Peritoneum (tissue), 1 donor: ENCODE measurements around a stretch of chr3.

DNA sequence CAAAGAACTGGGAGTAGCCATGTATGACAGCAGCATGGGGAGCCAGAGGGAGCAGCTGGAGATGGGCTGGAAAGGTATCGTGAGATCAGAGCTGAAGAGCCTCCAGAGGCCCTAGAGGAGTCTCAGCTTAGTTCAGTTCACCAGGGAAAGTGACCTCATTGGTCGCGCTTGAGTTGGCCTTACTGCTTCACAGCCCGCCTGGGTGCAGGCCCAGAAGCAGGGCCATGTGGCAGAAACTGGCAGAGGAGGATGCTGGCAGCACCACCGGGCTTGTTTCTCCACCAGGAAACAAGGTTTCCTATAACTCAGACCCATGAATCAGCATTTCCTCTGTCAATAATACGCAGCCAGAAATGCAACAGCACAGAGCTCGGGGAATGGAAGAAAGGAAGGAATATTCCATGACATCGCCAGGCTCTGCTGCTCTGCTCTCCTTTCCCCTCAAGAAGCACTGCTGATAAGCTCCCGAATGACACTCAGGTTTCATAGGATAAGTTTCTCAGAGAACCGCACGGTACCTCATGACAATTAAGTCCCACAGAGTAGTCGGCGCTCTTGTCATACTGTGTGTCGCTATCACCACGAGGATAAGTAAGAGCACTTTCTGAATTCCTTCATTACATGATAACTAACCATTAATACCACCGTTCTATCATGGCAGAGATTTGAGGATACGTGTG lies 147.1 kb upstream of the LPP start:
- PRO-cap: no peak

- PRO-cap: no peak
These were observed 81.3 kb upstream of the LPP start for GRCh38 chr3:188072532-188073186.

DNA sequence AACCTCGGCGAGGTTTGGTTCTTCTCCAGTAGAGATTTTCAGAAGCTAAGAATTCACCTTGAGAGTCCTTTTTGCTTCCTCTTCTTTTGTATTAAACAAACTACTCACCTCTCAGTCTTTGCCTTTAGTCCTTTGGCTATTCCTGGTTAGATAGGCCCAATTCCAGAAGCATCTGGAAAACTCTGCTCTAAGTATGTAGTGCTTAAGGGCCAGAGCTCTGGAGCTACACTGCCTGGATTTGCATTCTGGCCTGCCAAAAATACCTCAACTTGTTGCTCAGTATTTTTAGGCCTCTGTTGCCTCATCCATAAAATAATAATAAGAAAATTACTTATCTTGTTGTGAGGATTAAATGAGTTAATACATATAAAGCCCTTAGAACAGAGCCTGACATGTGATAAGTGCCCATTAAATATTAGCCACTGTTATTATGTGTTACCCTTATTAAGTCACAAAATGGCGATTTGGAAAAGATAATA lies 18.1 kb downstream of the LPP start:
- PRO-cap: no peak

GRCh38 chr3:188178231-188179054 lies 24.5 kb downstream of the LPP start:
- PRO-cap: no peak

- PRO-cap: no peak
These were observed 58.4 kb downstream of the LPP start for GRCh38 chr3:188212052-188213005.

DNA sequence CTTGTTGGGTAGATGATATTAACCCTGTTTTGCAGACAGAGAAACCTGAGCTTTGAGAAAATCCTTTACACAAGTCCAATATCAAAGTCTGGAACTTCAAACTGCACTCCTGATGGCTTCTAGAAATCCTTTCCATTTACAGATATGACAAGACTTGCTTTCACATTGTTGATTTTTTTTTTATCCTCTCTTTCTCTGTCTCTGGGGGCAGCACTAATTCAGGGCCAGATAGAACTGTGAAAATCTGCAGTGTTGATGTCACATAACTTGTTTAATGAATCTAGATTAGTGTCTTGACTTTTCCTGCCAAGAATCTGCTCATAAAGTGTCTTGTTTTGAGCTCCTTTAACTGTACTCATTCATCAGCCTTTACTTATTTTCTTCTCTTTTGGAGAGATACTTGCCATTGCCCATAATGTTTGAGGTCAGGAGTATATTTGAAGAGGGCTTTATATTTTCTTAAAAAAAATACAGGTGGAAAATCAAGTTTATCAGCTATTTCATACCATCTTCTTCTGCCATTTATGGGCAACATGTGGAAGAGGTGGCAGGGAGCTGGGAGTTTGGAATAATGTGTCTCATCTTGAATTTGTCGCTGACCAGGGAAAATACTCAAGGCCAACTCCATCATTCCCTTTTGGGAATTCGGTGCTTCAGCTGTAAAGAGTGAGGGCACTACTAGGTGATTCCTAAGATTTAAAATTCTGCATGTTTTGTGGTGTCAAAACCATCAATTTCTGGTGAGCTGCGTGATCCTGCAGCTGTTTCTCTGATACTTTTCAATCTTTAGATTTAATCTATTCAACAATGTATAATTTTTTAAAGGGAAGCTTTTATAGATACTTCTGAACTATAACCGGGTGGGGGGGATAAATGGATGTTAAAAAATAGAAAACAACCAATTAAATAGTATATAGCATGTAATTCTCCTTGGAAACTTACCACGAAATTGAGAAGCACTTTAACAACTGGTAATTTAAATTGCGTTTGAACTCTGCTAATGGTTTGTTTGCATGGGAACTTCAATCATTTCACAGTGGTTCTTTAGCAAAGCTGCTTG lies 68.8 kb downstream of the LPP start:
- PRO-cap: no peak

- PRO-cap: no peak
These were observed 108.0 kb downstream of the LPP start for GRCh38 chr3:188261871-188262349.

GRCh38 chr3:188270189-188270955 lies 116.4 kb downstream of the LPP start:
- PRO-cap: no peak

DNA sequence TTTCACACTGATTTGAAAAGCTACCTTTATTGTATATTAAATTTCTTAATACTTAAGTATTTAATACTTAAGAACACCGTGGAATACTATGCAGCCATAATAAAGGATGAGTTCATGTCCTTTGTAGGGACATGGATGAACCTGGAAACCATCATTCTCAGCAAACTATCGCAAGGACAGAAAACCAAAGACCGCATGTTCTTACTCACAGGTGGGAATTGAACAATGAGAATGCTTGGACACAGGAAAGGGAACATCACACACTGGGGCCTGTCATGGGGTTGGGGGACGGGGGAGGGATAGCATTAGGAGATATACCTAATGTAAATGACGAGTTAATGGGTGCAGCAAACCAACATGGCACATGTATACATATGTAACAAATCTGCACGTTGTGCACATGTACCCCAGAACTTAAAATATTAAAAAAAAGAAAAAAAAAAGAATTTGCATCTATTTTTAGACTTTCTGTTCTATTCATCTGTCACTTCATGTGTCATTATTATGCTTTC lies 158.8 kb downstream of the LPP start:
- PRO-cap: no peak

- PRO-cap: no peak
These were observed 197.9 kb downstream of the LPP start for GRCh38 chr3:188351846-188352353.

- PRO-cap: no peak
These were observed 198.6 kb downstream of the LPP start for GRCh38 chr3:188352354-188353196.

- PRO-cap: no peak
These were observed 240.6 kb downstream of the LPP start for GRCh38 chr3:188394476-188395056.

DNA sequence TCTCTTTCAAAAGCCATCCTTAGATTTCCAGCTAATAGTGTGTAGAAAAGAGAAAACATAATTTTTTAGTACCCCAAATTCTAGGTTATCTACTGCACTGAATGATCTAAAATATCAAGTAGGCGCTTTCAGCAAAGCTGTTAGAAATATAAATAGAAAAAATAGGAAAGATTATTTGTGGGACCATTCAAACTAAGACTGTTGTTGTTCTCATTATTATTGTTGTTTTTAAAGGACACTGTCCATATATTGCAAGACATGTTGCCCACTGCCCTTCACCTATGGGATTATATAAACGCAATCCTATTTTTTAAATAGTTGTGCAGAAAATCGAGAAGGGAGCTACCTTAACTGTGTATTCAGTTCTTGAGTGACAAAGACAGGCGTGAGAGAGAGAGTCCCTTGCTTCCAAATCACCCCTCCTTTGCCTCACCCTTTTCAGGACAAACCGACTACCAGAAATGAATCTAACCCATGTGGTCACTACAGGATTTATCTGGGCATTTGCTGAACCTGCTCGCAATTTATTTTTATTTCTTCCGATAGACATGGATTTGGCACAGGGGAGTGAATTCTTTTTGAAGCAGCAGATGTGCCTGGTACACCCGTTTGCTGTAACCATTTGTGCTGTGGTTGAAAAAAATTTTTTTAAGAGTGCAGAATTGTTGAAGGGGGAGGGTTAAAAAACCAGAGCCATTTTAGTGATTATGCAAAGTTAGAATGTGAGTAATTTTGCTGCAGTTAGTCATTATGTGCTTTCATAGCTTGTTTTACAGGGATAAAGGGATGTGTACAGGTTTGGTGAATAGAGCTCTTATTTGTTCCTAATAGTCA lies 441.8 kb downstream of the LPP start:
- PRO-cap: no peak

DNA sequence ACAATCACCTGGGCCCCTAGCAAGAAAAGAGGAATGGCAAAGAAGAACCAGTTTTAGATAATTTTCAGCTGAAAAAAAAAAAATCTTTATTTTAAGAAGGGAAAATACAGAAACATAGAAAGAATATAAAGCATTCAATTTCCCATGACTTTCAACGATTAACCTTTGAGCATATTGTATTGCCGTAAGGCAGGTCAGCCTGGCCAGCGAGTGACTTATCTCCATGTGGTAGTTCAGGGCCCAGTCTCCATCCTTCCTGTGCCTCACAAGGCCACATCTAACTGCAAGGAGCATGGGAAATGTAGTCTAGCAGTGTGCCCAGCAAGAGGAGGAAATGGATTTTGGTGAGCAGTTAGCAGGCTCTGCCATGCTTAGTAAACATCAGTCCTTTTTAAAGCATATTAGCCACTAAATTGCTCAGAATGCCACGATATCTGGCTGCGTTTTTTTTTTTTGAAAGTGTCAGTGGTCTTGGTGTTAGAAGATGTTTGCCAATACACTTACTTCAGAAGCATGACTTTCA lies 470.4 kb upstream of the TPRG1 start:
- PRO-cap: no peak

DNA sequence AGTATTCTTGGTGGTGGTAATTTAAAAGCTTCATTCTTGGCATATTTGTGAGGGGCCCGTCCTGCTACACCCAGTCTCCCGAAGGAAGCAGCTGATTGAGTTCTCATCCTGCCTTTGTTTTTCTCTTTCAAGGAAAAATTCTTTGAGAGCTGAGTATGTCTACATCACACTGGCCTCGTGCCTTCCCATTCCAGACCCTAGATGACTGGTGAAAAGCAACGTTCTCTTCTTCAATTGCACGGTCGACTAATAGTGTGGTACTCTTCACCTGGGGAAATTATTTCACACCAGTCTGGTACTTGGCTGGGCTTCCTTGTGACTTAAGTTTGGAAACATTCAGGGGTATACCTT lies 234.3 kb upstream of the TPRG1 start:
- PRO-cap: no peak

DNA sequence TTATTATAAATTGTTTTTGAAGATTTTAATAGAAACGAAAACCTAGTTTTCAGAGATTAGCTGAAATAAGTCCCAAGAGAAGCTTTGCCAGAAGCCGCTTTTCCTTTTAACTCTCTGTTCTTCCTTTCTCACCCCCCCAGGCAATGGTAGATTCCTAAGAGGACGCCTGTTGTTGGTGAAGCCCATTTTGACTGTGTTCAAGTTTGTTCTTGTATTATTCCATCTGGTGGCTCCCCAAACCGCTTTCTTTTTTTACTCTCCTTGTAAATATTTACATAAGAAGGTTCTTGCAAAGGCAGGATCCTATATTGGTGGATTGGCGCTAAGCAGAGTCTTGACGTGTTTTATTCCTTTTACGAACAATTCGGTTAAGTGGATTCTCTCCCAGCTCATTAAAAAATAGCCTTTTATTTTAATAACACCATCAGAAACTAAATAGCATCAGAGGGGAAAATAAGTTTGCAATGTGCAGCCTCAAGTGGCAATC lies 195.8 kb upstream of the TPRG1 start:
- PRO-cap: no peak

GRCh38 chr3:188978202-188978680 lies 193.5 kb upstream of the TPRG1 start:
- PRO-cap: no peak

GRCh38 chr3:189186071-189186653 lies 14.4 kb downstream of the TPRG1 start:
- PRO-cap: no peak

DNA sequence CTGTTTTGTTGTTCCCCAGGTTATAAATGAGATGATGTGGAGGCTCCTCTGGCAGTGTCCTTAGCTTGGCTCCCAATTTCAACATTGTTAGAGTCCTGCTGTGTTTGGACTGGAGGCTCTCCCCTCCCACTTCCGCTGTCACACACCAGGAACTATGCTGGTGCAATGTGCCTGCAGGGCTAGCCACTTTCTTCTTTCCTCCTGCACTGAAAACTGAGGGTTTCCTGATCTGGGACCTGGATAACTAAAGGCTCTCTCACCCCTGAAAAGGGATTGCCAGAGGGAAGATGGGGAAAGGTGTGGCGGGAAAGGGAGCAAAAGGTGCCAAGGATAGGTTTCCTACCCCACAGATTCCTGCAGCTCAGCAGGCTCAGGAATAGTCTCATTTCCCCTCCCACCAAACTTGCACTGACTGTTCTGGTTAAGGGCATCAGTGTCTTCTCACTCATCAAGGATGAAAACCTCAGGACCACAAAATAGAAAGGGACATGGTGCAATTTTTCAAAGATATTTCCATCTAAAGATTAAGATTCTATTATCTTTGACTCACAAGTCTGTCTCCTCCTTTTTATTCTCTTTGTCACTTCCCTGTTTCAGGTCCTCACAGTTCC lies 121.5 kb downstream of the TPRG1 start:
- PRO-cap: no peak

DNA sequence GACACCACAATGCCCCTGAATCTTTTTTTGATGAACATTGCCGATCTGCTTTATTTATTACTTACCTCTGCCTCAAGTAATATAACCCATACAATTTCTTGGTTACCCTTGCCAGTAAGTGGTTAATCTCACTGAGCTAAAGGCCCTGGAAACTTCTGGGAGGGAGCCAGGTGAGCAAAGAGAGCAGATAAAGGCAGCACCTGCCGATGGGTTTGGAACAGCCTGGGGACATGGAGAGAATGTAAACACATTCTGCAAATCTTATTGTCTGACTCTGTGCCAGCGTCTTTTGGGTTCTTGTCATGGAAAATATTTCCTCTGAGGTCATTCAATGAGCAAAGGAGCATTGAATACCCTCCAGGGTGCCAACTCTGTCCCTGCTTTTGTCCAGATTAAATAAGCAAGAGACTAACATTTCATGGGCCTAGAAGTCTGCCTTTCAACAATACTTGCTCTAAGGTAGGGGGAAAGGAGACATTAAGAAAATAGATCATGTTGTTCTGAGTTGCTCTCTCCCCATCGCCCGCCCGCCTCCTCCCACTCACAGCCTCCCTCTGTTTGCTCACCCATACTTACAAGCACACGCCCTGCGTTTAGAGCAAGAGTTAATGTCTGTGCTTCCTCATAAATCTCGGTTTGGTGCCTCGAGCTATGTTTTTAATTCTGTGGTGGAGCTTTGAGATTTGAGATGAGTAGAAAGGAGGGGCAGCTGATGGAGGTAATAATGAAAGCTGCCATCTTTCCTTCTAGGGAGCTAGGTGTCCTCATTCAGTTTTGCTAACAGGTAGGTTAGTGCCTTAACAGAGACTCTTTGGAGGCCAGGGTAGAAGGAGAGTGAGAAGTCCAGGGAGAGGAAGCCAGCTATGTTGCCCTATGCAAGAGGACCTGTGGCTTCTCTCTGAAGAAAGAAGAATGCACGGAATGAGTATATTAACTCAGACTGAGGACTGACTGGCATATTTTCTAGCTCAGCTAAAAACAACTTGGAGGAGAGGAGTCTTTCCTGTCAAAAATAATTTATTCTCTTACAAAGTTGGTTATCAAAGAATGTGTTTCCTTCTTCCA lies 132.9 kb downstream of the TPRG1 start:
- PRO-cap: no peak